Keratinocyte (primary cell): ENCODE data around the gene TIAL1.

DNA sequence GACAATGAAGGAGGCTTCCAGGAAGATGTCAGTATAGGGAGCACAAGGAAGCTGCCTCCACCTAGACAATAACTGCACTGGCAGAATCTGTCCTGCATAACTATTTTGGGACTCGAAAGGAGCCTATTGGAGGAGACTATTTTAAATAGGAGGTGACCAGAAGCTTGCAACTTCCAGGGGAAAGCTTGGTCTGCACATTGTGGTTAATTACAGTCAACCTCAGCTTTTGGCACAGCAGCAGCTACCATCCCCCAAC is 46.3 kb upstream of the NANOS1 start:
CAGE:
- cytosol, long polyA minus RNA, result no peak
- cytosol, long polyA plus RNA, result no peak
- long polyA plus RNA, result no peak
- nucleus, long polyA minus RNA, result no peak
- nucleus, long polyA plus RNA, result no peak

GRCh38 chr10:119059591-119060298 is 20.9 kb downstream of the EIF3A start:
CAGE:
- cytosol, long polyA minus RNA, result no peak
- cytosol, long polyA plus RNA, result no peak
- long polyA plus RNA, result no peak
- nucleus, long polyA minus RNA, result no peak
- nucleus, long polyA plus RNA, result no peak

GRCh38 chr10:119166401-119166820 is 897 bp upstream of the SFXN4 start:
CAGE:
- cytosol, long polyA minus RNA, result no peak
- cytosol, long polyA plus RNA, result no peak
- long polyA plus RNA, result no peak
- nucleus, long polyA minus RNA, result no peak
- nucleus, long polyA plus RNA, result no peak

CAGE:
- cytosol, long polyA minus RNA, result no peak
- cytosol, long polyA plus RNA, result no peak
- long polyA plus RNA, result no peak
- nucleus, long polyA minus RNA, result no peak
- nucleus, long polyA plus RNA, result no peak
Measured at GRCh38 chr10:119177649-119178324, 825 bp downstream of the PRDX3 start.

GRCh38 chr10:119211770-119212548 is 4.6 kb downstream of the GRK5 start:
CAGE:
- cytosol, long polyA minus RNA, result no peak
- cytosol, long polyA plus RNA, result no peak
- long polyA plus RNA, result no peak
- nucleus, long polyA minus RNA, result no peak
- nucleus, long polyA plus RNA, result no peak

DNA sequence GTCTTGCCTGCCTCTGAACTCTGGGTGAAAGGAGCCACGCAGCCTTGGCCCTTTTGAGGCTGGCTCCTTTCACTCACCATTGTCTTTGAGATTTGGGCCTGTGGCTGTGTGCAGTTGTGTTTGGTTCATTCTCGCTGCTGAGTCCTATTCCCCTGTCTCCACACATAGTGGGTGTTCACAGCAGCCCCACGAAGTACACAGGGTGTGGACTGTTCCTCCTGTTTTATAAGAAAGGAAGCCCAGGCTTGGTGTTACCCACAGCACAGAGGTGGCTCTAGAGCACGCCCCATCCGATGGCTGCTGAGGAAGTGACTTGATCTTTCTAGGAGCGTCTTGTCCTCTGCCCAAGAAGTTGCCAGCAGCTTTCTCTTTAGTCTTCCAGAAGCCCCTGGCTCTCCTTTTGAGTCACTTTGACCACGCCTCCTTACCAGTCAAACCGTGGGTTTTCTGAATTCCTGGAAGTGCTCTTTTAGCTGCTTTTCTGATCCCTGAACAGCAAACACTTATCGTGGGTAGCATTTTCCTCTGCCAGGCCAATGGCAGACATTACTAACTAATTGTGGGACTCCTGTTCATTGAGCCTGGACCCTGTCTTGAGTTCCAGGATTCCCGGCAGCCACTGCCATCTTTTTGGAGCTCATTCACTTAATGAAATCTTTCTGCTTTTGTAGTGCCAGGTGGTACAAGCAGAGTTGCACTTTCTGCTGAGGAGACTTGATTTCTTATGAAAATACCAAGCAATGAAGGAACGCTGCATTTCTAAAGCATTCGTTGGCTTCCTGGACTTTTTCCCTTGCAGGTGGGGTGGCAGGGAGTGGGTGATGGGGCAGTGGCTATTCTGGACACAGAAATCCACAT is 94.1 kb downstream of the GRK5 start:
CAGE:
- cytosol, long polyA minus RNA, result no peak
- cytosol, long polyA plus RNA, result no peak
- long polyA plus RNA, result no peak
- nucleus, long polyA minus RNA, result no peak
- nucleus, long polyA plus RNA, result no peak

CAGE:
- cytosol, long polyA minus RNA, result no peak
- cytosol, long polyA plus RNA, result no peak
- long polyA plus RNA, result no peak
- nucleus, long polyA minus RNA, result no peak
- nucleus, long polyA plus RNA, result no peak
Measured at GRCh38 chr10:119309683-119310210, 102.4 kb downstream of the GRK5 start.

GRCh38 chr10:119358210-119358425 is 150.7 kb downstream of the GRK5 start:
CAGE:
- cytosol, long polyA minus RNA, result no peak
- cytosol, long polyA plus RNA, result no peak
- long polyA plus RNA, result no peak
- nucleus, long polyA minus RNA, result no peak
- nucleus, long polyA plus RNA, result no peak

DNA sequence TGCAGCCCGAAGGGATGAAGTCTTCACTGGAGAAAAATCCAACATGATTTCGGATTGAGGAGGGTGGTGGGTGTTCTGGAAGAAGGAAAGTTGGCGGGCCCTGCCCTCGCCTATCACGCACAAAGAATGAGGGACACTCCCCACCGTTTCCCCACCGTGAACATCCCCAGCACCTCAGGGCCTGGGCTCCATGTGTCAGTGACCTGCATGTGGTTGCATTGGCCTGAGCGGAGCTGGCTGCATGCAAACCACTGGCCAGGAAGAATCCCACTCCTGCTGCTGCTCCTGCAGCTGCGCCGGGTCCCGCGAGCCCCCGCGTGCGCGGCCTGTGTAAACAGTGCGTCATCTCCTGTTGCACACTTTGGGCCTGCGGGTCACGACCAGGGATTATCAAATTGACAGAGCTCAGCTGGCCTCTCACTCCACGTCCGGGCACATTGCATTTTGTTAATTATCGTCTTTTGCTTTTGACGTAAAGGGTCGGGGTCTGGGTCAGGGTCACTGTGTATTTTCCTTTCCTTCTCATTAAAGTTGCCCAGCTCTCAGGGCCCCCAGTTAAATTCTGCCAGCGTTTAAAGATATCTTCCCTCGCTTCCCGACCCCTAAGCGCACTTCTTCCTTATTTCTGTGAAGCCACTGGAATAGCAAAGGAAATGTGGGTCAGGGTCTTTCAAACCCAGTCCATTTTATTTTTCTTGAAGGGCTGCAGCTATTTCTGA is 132.6 kb downstream of the RGS10 start:
CAGE:
- cytosol, long polyA minus RNA, result no peak
- cytosol, long polyA plus RNA, result no peak
- long polyA plus RNA, result no peak
- nucleus, long polyA minus RNA, result no peak
- nucleus, long polyA plus RNA, result no peak

CAGE:
- cytosol, long polyA minus RNA, result no peak
- cytosol, long polyA plus RNA, result no peak
- long polyA plus RNA, result no peak
- nucleus, long polyA minus RNA, result no peak
- nucleus, long polyA plus RNA, result no peak
Measured at GRCh38 chr10:119541941-119542058, 719 bp downstream of the RGS10 start.

CAGE:
- cytosol, long polyA minus RNA, result start-site peak on the minus strand at chr10:119596951-119596964, 46 reads
- cytosol, long polyA plus RNA, result no peak
- long polyA plus RNA, result start-site peak on the minus strand at chr10:119596607-119596712, 213 and 77 reads in 2 replicates; start-site peak on the minus strand at chr10:119596937-119596984, 919 and 741 reads in 2 replicates
- nucleus, long polyA minus RNA, result start-site peak on the minus strand at chr10:119596659-119596681, 48 reads; start-site peak on the minus strand at chr10:119596948-119596983, 148 reads
- nucleus, long polyA plus RNA, result start-site peak on the minus strand at chr10:119596603-119596691, 195 and 394 reads in 2 replicates; start-site peak on the minus strand at chr10:119596931-119597048, 1,478 and 1,590 reads in 2 replicates
Measured at GRCh38 chr10:119596514-119597541, at the start of gene TIAL1. Gene TIAL1, minus strand, starts transcription at chr10:119596964.

DNA sequence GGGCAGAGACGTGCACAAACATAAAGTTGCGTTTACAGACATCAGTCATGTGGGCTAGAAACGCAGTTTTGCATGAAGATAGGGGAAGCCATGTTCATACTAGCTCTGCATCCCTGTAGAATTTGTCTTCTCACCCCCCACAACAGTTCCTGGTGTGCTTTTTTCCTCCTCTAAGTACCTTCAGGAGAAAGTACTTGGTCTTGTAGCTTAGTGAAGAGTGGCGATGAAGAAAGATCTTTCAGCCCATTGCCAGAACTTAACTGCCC is 836 bp upstream of the TIAL1 start:
CAGE:
- cytosol, long polyA minus RNA, result no peak
- cytosol, long polyA plus RNA, result no peak
- long polyA plus RNA, result no peak
- nucleus, long polyA minus RNA, result no peak
- nucleus, long polyA plus RNA, result no peak

DNA sequence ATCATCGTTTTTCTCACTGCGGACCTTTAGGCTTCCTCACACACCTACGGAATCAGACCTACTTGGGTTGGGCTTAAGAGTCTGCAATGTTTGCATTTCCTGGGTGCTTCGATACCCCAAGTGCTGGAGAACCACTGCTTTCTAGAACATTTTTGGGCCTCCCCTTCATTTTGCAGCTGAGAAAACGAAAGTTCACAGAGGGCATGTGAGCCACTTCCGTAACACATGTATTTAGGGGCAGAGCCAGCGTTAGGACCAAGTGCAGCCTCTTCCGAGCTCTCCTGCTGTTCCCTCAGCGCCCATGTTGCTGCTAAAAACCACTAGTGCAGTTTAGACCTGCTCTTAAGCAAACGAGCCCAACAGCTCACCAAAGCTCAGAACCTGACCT is 12.6 kb downstream of the BAG3 start:
CAGE:
- cytosol, long polyA minus RNA, result no peak
- cytosol, long polyA plus RNA, result no peak
- long polyA plus RNA, result no peak
- nucleus, long polyA minus RNA, result no peak
- nucleus, long polyA plus RNA, result no peak

DNA sequence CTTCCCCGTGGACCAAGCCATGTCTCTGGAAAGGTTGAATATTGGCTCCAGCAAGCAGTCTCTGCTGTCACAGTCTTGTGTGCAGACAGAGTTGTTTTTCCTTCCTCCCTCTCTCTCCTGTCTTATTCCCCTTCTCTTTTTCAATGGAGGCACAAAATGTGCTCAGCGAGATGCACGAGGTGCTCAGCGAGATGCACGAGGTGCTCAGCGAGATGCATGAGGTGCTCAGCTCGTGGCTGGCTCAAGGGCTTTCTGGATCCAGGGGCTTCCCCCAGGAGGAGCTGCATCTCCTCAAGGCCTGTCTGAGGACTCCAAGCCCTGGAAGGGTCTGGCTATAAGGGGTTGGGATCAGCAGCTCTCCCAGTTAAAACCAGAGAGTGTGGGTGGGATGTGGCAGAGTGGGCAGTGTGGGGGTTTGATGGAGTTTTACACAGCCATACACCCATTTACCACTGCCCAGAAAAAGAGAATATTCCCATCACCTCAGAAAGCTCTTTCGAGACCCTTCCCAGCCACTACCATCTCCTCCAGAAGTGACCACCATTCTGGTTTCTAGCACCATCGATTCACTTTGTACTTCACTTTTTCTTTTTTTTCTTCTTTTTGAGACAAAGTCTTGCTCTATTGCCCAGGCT is 15.3 kb downstream of the BAG3 start:
CAGE:
- cytosol, long polyA minus RNA, result no peak
- cytosol, long polyA plus RNA, result no peak
- long polyA plus RNA, result no peak
- nucleus, long polyA minus RNA, result no peak
- nucleus, long polyA plus RNA, result no peak

GRCh38 chr10:119724343-119725461 is 1.1 kb upstream of the INPP5F start:
CAGE:
- cytosol, long polyA minus RNA, result no peak
- cytosol, long polyA plus RNA, result no peak
- long polyA plus RNA, result no peak
- nucleus, long polyA minus RNA, result no peak
- nucleus, long polyA plus RNA, result no peak

GRCh38 chr10:119818894-119819652 is 53.6 kb downstream of the MCMBP start:
CAGE:
- cytosol, long polyA minus RNA, result no peak
- cytosol, long polyA plus RNA, result no peak
- long polyA plus RNA, result no peak
- nucleus, long polyA minus RNA, result start-site peak on the plus strand at chr10:119819267-119819317, 30 reads
- nucleus, long polyA plus RNA, result no peak

CAGE:
- cytosol, long polyA minus RNA, result no peak
- cytosol, long polyA plus RNA, result no peak
- long polyA plus RNA, result no peak
- nucleus, long polyA minus RNA, result no peak
- nucleus, long polyA plus RNA, result no peak
Measured at GRCh38 chr10:119831873-119832160, 40.8 kb downstream of the MCMBP start.

DNA sequence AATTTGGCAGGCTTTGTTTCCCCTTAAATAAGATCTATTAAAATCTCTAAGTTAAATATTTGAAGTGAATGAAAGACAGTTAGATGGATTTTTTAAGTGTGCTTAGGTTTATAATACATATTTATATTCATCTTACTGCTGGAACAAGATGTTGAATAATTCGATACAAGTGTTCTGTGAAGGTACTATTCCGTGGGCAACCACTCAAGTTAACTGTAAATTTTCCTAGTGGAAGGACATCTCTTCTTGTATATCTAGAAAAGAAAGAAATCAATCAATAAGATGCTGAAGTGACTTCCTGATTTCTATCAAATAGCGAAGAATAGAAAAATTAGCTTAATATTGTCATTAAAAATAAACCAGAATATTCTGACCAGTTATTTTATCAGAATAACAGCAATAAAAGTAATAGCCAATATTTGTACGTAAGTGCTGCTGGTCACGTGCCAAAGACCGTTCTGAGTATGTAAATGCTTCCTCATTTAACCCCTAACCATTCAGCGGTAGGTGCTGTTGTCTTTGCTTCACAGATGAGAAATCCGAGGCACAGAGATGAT is 31.9 kb downstream of the MCMBP start:
CAGE:
- cytosol, long polyA minus RNA, result no peak
- cytosol, long polyA plus RNA, result no peak
- long polyA plus RNA, result no peak
- nucleus, long polyA minus RNA, result no peak
- nucleus, long polyA plus RNA, result no peak

CAGE:
- cytosol, long polyA minus RNA, result no peak
- cytosol, long polyA plus RNA, result no peak
- long polyA plus RNA, result no peak
- nucleus, long polyA minus RNA, result no peak
- nucleus, long polyA plus RNA, result no peak
Measured at GRCh38 chr10:120949997-120950708, 99.0 kb downstream of the WDR11 start.

DNA sequence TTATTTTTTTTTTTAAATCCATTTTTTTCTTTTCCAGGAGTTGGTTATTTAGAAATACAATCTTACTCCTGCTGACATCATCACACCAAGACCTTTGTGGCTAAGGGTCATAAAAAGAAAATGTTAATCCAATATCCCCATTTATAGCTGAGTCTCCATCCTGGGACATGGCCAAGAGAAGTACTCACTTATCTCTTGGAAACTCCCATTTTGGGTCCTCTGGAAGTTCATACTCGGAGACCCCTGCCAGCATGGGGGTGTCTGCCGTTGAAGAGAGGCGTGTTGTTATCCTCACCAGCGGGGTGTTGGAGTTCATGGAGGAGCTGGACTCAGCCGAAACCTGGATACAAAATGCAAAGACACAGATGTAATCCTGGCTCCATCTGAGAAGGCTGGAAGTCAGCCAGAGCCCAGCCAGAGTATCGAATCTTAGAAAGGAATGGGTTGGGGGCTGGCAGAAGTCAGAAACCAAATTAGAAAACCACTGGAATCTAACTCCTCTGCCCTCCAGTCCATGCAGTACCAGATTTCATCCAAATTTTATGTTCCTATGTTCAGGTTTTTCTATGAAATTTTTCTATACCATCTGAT is 94.5 kb downstream of the FGFR2 start:
CAGE:
- cytosol, long polyA minus RNA, result no peak
- cytosol, long polyA plus RNA, result no peak
- long polyA plus RNA, result no peak
- nucleus, long polyA minus RNA, result no peak
- nucleus, long polyA plus RNA, result no peak